Umbilical cord (tissue), 2 donors: ENCODE data around the genes MORC2, PRR14L, YWHAH and SLC5A4.

DNA sequence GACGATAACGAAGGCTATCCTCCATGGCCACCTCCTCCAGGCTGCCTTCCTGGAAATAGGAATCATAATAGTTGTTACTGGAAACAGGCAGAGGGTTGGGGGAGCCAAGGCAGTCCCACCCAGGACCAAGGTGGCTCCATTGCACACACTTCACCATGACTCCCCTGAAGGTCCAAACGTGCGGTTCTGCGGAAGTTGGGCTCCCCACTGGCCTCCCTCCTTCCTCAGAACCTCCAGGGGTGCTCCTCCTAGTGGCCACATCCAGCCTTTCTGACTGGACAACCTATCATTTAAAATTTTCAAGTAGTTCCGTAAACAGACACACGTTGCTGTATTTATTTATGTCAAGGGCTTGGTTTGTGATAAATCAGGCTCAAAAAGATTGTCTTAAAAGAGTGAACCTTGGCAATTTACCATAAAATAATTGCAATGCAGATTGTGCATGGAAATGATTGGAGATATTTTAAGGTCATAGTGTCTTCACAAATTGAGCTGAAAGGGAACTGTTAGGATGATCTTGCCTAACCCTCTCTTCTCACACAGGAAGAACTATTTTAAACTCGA is 1.4 kb upstream of the TCN2 start:
- RAMPAGE, long total RNA = no peak

DNA sequence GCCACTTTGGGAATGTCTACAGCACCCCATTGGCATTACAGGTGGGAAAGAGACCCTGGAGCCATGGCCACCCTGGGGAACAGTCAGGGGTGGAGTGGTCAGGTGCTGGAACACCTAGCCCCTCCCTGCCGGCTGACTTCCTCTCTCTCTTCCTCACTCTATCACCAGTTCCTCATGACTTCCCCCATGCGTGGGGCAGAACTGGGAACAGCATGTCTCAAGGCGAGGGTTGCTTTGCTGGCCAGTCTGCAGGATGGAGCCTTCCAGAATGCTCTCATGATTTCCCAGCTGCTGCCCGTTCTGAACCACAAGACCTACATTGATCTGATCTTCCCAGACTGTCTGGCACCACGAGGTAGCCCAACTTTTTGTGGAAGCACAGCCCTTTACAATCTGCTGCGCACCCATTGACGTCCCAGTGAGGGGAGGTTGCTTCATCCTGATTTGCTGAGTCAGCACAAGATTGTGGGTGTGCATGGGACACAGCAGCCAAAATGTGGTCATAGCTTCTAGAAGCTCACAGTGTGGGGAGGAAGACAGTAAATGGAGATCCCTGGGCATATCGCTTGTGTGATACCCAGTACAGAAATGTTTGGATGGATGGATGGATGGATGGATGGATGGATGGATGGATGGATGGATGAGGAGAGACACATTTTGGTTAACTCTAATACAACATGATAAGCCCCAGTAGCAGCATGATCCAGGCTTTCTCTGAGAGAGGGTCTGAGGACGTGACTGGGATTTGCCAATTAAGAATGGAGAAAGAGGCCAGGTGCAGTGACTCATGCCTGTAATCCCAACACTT is 8.7 kb downstream of the TCN2 start:
- RAMPAGE, long total RNA = no peak

DNA sequence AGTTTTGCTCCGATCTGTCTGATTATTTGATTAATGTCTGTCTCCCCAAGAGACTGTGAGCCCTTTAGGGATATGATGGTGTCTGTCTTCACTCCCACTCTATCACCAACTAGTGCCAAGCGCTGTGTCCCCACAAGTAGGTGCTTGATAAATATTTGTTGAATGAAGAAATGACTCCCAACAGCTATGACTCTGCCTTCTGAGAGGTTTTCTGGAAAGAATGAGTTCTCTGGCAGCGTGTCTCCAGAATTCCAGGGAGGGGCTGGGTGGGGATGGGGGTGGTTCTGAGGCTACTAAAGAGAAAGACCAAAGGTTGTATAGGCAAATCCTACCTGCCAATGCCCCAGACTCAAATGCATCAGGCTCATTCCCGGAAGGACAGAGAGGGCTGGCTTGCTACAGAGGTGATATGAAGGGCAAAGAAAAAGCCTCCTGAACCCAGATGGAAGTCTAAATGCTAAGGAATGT is 2.0 kb downstream of the DUSP18 start:
- RAMPAGE, long total RNA = no peak

DNA sequence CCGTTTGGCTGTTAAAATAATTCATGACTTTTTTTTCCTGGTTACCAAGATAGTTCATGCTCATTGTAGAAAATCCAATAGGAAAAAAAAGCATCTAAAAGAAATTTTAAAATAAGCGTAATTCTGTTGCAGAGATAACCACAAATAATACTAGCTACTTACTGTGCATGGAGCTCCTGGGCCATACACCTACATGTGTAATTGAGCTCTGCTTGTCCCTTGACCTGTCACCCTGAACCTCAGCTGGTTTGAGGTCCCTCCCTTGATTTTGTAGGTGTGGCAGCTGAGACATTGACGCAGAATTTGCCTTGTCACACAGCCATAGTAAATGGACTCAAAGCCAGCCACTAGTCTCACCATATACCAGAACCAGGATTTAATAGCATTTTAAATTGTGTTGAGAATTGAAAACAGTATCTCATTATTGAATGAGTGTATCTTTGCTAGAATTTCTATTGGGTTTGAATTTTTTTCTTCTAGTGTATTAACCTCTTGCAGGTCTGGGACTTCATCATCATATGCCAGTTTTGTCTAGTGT is 135.2 kb downstream of the MORC2 start:
- RAMPAGE, long total RNA = no peak

- RAMPAGE, long total RNA = no peak
Measured at GRCh38 chr22:30968113-30969140, at the start of gene MORC2. Gene MORC2 (minus strand): TSS chr22:30968774.

- RAMPAGE, long total RNA = no peak
Measured at GRCh38 chr22:30975392-30976511, 7.2 kb upstream of the MORC2 start.

GRCh38 chr22:31090139-31090406 is 9.0 kb downstream of the SMTN start:
- RAMPAGE, long total RNA = no peak

- RAMPAGE, long total RNA = no peak
Measured at GRCh38 chr22:31106856-31107235, 522 bp downstream of the SELENOM start.

- RAMPAGE, long total RNA = no peak
Measured at GRCh38 chr22:31204228-31204807, 7.8 kb upstream of the LIMK2 start.

DNA sequence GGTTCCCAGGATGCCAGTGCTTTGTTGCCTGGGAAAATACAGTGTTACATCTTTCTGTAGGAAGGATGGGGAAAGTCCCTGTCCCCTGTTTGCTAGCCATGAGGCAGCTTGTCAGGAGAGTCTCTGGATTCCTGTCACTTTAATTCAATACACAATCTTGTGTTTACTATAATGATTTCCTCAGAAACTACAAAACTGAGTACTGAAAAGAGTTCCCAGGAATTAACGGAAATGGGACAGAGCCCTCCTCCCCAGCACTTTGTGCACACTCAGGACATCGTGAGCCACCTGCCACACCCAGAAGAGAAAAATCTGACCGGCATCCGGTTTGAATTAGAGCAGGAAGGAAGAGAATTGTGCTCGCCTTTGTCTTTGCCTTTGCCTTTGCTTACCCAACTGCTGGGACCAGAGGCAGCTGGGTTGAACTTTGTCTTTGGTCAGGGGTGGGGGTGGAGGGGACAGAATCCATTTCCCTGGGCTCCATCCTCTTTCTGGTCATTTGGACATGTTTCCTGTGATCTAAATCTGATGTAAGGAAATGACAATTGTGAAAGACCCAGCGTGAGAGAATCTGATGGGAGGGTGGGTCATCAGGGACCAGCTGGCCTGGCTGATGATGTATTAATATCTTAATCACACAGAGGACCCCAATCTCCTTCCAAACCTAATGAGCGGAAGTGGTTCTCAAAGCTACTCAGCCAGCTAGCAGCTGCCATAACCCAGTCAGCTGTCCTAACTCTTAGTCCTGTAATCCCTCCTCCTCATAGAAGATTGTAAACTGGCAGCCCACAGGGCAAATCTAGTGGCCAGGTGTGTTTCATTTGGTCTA is 1.2 kb upstream of the LIMK2 start:
- RAMPAGE, long total RNA = no peak

GRCh38 chr22:31292097-31292249 is 315 bp downstream of the PIK3IP1 start:
- RAMPAGE, long total RNA = no peak

- RAMPAGE, long total RNA = no peak
Measured at GRCh38 chr22:31347287-31348056, 1.3 kb upstream of the PATZ1 start.

DNA sequence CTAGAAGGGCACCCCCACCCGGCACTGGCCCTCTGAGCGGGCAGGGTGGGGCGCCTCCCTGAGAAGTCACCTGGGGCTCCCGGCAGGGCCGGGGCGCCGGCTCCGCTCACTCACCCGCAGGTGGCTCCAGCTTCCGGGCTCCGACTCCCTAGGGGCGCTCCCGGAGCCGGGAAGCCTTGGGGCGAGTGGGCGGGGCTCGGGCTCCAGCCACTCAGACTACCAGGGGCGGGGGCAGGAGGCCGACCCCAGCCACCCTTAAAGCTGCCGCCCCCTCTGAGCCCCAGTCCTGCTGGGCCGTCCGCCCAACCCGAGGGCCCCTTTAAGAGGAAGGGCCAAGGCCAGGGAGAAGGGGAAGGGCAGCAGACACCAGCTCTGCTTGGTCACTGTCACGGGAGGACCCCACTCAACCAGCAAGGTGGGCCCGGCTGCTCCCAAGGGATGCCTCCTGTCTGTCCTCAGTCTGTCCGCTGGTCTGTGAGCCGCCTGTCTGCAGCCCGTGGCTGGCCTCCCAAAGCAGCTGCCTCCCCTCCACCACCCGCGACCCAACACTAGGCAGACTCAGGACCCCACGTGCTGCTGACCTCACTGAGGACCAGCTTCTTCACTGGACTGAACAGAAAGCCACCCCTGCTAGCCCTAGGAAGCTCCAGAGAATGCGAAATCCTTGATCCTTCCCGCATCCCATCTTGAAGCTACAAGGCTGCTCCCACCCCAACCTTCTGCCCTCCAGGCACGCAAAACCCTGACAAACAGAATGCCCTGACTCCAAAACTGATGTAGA is 31.1 kb downstream of the PISD start:
- RAMPAGE, long total RNA = no peak

DNA sequence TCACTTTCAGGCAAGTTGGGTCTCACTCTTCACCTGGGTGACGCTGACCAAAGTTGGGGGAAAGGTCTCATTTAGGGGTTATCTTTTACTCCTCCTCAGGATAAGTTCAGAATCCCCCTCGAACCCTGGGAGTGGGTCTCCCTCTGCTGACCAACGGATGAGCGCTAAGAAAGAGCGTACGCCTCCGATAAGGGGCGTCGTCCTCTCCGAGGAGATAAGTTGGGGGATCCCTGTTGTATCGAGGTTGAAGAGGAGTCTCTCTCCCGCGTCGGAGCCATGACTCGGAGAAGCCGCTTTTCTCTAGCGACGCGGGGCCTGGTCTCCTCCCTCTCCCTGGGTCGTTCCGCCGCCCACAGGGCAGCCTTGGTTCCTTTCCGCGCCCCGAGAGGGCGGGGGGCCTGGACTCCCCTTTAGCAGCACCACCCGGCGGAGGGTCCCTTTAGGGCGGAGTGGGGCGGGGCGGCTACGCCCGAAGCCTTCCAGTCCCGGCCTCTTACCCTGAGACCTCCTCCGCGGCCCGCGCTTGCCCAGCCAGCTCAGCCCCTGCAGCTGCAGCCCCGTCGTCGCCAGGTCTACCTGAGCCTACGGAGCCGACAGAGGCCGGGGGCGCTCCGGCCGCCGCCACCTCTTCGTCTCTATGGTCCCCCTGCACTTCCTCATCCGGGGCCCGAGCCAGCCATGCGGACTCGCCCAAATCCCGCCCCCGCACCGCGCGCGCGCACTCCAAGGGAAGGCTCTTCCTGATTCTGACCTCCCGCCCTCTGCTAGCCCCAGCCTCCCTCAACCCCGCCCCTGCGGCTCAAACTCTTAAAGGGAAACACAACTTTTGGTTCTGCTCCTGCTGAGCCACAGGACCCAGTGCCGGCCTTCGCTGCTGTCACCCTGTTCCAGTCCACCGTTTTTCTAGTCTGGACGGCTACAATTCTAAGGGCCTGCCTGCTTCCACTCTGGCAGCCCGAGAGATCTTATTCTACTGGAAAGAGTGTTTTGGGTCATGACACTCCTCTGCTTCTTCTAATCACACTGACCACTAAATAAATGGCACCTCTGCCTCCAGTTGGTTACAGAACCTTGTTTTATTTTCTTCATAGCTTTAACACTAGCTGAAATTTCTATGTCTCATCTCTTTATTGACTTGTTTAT is at the start of gene PRR14L:
Gene PRR14L (minus strand): TSS at position 637 of the 1,143 bp plus-strand sequence.
- RAMPAGE, long total RNA = start-site peak on the minus strand centred at position 621 of the sequence, 97 bp wide, 93 and 50 reads in 2 replicates

GRCh38 chr22:31944378-31944845 is at the start of gene YWHAH:
Gene YWHAH (plus strand): TSS chr22:31944535.
- RAMPAGE, long total RNA = start-site peak on the plus strand at chr22:31944677-31944817, 27 and 15 reads in 2 replicates

DNA sequence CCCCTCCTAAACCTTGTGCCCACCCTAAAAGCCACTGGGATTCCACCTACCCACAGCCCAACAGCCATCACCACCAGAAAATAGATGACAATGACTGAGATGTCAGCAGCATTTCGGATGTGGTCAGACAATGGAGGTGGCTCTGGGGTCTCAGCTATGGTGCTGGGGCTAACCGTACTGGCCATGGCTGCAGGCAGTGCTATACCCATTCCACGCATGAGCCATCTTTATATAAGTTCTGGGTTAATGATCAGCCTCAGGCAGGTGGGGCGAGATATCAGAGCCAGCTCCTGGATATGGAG is at the start of gene SLC5A4:
Gene SLC5A4 (minus strand): TSS at position 203 of the 302 bp plus-strand sequence.
- RAMPAGE, long total RNA = no peak

GRCh38 chr22:32354857-32355211 is 2.8 kb upstream of the RFPL3 start:
- RAMPAGE, long total RNA = no peak

DNA sequence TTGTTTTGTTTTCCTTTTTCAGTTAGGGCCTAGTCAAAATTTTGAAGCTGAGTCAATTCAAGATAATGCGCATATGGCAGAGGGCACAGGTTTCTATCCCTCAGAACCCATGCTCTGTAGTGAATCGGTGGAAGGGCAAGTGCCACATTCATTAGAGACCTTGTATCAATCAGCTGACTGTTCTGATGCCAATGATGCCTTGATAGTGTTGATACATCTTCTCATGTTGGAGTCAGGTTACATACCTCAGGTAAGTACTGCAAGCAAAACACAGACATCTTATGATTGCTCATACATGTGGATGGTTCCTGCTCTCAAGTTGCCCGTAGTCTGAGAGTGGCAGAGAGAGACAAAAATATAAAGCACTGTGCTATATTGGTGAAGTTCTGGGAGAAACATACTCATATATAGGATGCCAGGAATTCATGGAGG is 9.3 kb downstream of the FBXO7 start:
- RAMPAGE, long total RNA = no peak

DNA sequence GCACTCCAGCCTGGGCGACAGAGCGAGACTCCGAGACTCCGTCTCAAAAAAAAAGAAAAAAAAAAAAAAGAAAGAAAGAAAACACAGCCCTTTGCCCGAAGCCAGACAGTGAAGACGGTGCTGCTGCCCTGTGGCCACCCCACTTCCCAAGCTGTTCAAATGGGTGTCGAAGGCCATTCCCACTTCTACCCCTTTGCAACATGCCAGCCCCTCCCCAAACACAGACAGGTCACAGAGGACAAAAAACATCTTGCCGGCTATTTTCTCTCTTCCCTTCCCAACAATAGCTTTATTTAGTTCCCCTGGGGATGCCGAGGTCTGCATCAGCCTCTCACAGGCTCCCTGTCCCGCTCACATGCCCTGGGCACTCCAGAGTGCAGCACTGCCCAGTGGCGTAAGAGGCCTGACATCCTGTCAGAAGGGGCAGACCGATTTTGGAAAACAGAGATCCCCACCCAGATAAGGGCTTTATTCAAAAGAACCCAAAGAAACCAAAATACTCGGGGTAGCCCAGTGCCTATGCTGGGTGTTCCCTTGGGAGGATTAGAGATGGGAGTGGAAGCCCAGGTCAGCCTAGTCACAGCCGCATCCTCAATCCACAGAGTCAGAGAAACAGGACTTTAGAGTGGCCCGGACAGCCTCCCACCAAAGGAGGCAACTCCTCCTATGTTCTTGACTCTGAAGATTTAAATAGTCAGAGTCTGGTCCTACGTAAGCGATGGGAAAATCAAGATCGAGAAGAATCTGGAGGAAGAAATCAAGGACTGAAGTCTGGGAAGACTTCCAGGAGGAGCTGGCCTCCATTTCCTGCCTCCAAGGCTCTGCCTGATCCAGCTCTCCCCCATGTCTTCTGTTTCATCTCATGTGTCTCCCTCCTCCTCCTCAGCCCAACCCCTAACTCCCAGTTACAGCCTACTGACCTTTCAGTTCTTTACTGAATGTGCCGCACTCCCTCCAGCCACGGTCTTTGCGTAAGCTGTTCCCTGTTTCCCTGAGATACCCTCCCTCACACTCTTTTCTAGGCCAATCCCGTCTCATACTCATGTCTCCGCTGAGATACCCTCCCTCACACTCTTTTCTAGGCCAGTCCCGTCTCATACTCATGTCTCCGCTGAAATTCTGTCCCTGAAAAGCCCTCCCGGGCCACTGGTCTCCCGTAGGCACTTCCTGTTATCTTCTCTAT is 129.3 kb downstream of the FBXO7 start:
- RAMPAGE, long total RNA = no peak

DNA sequence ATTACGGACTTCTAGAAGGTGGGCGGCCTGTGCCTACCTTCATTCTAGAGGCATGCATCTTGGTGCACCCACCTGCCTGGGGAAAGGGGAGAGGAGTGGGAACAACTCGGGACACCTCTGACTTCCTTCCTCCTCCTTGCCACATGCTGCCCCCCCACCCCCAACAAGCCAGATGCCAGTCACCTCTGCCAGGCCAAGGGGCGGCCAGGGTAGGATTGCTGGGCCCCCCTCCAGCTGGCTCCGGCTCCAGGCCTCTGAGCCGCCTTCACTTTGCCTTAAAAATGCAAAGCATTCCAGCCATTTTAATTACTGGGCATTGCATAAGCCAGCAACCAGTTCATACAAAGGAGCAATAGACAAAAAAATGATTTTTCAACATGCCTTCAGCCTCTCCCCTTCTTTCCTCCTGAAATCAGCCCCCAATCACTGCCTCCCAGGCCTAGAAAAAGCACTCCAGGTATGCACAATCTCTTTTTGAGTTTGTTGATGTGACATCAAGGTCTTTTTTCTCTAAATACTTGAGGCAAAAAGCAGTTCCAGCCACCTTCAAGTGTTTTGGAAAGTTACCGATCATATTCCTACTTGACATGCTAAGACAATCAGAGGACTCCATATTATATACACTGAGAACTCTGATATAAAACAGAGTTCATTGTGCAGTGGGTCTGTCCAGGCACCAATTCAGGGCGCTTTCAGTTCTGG is 12.5 kb upstream of the TIMP3 start:
- RAMPAGE, long total RNA = no peak